Metastatic Liver Carcinoma in the Lung (tissue), 2 donors: ENCODE measurements around a stretch of chr10.

- PRO-cap, 2 experiments: no peak in any of the 2 experiments
Measured at GRCh38 chr10:110502398-110503615, 5.1 kb downstream of the DUSP5 start.

DNA sequence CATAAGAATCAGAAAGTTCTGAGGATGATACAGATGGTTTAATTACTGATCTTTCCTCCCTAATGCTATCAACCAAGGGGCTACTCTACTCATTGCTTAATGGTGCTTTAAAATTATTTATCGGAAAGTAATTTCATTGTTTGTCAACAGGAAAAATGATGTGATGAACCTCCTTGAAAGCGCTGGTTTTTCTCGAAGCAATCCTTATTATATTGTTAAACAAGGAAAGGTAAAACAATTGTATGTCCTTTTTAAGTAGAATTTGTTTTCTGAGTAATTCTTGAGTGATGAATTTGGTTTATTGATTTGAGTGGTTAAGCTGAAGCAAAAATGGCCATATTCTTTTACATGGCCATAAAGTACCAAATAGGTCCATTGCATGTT is 11.0 kb downstream of the SMC3 start:
- PRO-cap, 2 experiments: no peak in any of the 2 experiments

GRCh38 chr10:110794657-110795825 is 76.7 kb upstream of the PDCD4 start:
- PRO-cap, 2 experiments: no peak in any of the 2 experiments

DNA sequence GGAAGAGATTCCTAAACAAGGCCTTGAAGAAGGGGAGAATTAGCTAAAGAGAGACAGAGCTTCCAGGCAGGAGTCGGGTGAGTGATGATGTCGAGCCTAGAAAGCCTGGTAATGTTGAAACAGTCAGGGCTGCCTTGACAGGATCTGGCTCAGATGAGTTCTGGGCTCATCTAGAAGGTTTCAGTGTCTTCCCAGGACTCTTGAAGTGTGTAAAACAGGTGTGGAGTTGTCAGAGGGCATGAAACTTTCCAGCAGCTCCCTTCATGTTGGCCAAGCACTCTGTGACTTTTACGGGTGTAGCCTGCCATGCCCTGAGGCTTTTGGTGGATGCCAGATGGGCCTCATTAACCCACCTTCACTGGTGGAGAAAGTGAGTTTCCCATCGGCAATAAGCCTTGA is 66.5 kb upstream of the PDCD4 start:
- PRO-cap, 2 experiments: no peak in any of the 2 experiments

GRCh38 chr10:110820018-110820658 is 51.6 kb upstream of the PDCD4 start:
- PRO-cap, 2 experiments: no peak in any of the 2 experiments

GRCh38 chr10:110823878-110824563 is 47.7 kb upstream of the PDCD4 start:
- PRO-cap, 2 experiments: no peak in any of the 2 experiments

DNA sequence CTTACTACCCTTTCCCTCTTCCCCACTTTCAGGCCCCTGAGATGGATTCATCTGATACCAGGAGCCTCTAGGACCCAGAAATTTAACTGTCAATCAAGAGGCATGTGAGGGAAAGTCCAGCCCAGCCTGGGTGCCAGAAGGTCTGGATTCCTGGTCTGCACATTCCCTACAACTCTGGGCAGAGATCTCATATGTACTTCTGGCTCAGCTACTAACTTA is 5.7 kb upstream of the PDCD4 start:
- PRO-cap, 2 experiments: no peak in any of the 2 experiments

DNA sequence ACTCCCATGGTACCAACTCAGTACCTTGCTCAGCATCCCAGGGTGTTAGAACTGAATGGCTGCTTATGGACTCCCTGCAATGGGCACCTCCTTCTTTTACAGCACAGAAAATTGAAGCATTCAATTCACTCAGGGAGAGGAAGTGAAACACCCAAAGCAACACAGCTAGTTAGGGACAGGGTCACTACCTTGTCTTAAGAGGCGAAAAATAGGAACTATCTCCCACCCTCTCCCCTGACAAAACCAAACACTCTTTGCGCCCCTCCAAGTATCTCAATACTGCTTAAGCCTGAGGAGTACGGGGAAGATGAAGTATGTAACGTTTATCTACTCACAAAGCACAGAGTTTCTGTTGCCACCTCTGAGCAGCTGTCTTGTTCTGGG is 4.2 kb upstream of the PDCD4 start:
- PRO-cap, 2 experiments: no peak in any of the 2 experiments

DNA sequence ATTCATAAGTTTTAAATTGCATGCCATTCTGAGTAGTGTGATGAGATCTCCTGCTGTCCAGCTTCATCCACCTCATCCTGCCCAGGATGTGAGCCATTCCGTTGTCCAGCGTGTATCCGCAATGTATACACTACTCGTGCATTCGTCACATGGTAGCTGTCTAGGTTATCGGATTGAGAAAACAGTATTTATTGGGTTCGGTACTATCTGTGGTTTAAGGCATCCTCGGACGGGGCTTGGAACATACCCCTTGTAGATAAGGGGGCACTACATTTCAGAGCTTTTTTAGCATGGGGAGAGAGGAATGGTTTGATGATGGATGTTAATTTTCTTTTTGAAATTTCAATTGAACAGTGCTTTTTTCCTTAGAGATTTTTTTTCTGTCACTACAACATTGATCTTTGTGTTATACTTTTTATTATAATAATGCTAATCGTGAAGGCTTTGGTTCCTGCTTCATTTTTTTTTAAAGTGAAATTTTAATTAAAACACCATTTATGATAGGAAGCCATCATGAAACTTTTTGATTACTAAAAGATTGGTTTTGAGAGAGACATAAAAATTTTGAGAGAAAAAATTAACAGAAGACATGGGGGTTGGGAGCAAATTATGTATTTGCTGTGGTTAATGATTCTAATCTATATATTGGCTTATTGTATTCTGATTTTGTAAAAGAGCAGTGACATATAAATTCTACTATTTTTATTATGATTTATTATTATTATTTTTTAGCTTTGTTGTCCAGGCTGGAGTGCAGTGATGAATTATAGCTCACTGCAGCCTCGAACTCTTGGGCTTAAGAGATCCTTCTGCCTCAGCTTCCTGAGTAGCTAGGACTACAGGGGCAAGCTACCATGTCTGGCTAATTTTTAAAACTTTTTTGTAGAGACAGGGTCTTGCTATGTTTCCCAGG is 12.6 kb downstream of the PDCD4 start:
- PRO-cap, 2 experiments: no peak in any of the 2 experiments

DNA sequence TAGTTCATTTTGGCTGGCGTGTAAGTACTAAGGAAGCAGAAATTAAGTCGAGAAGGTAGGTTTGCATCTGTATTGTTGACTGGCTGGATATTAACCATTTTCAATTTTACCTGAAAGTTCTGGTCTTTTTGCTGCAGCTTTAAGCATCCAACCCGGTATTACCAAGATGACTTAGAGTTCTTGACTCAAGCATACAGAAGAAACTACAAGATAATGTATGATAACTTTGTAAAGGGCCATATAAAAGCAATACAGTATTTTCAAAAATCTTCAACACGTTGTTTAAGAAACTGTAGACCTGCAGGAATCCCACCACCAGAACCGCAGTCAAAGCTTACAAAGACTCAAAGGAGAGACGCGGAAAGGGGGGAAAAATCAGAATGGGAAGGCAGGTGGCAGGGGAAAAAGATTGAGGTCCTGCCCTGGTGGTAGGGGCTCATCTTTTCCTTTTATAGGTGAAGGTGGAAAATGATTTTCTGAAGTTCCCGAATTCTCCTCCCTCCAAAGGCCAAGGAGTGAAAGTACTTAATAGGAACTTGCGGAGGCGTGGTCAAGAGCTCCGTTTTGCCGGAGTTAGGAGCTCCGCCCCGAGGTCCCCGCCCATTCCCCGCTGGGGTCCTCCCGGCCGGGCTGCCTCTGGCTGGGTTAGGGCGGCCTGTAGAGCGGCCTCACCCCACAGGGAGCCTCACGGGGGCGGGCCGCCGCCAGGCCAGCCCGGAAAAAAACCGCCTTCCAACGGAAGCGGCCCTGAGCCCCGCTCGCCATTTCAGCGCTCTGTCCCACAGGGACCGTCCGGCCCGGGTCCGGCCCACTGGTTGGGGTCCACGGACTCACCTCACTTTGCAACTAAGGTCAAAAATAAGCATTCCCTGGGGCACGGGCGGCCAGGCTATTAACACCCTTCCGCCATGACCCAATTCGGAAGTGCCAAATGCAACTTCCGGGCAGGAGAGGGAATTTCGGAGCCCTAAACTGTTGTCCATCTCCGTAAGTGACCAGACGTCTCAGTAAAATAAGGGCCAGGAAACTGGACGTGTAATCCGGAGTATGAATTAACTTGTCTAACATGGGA is 633 bp downstream of the BBIP1 start:
- PRO-cap, 2 experiments: peak in 2 of 2 experiments; most common plus-strand start position 765 of the sequence (in 2); most common minus-strand start position 503 of the sequence (in 1)

DNA sequence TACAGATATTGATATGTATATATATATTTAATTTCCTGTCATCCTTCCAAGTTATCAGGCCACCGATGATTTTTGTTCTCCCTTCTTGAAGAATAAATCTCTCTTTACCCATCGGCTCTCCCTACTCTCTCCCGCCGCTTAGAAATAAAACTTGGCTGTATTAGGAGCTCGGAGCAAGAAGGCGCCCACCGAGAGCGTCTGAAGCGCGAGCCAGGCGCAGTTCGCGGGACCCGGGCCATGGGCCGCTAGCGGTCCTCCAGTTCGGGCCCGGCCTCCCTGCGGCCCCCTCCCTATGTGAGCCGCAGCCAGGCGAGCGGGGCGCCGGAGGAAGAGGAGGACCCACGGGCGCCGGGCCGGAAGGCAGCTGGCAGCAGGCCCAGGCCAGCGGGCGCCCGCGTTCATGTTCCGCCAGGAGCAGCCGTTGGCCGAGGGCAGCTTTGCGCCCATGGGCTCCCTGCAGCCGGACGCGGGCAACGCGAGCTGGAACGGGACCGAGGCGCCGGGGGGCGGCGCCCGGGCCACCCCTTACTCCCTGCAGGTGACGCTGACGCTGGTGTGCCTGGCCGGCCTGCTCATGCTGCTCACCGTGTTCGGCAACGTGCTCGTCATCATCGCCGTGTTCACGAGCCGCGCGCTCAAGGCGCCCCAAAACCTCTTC is 897 bp downstream of the ADRA2A start:
- PRO-cap, 2 experiments: no peak in any of the 2 experiments

DNA sequence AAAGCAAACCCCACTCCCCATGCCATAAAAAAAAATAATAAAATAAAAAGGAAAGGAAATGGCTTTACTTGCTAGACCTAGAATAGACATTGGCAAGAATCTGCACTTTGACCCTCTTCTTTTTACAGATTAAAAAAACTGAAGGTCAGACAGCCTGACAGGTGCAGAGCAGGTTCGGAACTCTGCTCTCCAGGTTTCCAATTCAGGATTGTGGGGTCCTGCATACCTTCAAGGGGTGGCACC is 93.8 kb downstream of the GPAM start:
- PRO-cap, 2 experiments: no peak in any of the 2 experiments

- PRO-cap, 2 experiments: peak in 1 of 2 experiments; most common plus-strand start chr10:112242228 (in 1)
Measured at GRCh38 chr10:112241988-112242317, 41.2 kb upstream of the TECTB start.

- PRO-cap, 2 experiments: no peak in any of the 2 experiments
Measured at GRCh38 chr10:112329976-112330878, 43.7 kb upstream of the ACSL5 start.

- PRO-cap, 2 experiments: no peak in any of the 2 experiments
Measured at GRCh38 chr10:112383181-112383794, 9.4 kb downstream of the ACSL5 start.

GRCh38 chr10:112394416-112394998 is 20.6 kb downstream of the ACSL5 start:
- PRO-cap, 2 experiments: no peak in any of the 2 experiments

- PRO-cap, 2 experiments: no peak in any of the 2 experiments
Measured at GRCh38 chr10:112445649-112446645, 767 bp downstream of the ZDHHC6 start.

GRCh38 chr10:112792648-112793154 is 157.3 kb upstream of the TCF7L2 start:
- PRO-cap, 2 experiments: no peak in any of the 2 experiments

GRCh38 chr10:112820940-112821531 is 129.0 kb upstream of the TCF7L2 start:
- PRO-cap, 2 experiments: peak in 1 of 2 experiments; most common plus-strand start chr10:112821121 (in 1); most common minus-strand start chr10:112821113 (in 1)

- PRO-cap, 2 experiments: peak in 2 of 2 experiments; most common plus-strand start chr10:112951249 (in 1); most common minus-strand start chr10:112951674 (in 2)
Measured at GRCh38 chr10:112950935-112951912, 1.2 kb downstream of the TCF7L2 start.